BE2C (cell line): Measurements from ENCODE around the genes ZNF365 and STOX1.

GRCh38 chr10:62183269-62183908, 85.3 kb downstream of the RTKN2 start:
- RRBS, result no CpG with 5 or more reads among the region's 4 CpGs

DNA sequence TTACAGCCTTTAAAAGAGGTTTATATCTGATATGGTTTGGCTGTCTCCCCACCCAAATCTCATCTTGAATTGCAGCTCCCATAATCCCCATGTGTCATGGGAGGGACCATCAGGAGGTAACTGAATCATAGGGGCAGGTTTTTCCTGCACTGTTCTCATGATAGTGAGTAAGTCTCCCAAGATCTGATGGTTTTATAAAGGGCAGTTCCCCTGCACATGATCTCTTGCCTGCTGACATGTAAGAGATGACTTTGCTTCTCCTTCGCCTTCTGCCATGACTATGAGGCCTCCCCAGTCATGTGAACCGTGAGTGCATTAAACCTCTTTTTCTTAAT, 9.7 kb downstream of the RTKN2 start:
- RRBS, result no CpG with 5 or more reads among the region's 2 CpGs

DNA sequence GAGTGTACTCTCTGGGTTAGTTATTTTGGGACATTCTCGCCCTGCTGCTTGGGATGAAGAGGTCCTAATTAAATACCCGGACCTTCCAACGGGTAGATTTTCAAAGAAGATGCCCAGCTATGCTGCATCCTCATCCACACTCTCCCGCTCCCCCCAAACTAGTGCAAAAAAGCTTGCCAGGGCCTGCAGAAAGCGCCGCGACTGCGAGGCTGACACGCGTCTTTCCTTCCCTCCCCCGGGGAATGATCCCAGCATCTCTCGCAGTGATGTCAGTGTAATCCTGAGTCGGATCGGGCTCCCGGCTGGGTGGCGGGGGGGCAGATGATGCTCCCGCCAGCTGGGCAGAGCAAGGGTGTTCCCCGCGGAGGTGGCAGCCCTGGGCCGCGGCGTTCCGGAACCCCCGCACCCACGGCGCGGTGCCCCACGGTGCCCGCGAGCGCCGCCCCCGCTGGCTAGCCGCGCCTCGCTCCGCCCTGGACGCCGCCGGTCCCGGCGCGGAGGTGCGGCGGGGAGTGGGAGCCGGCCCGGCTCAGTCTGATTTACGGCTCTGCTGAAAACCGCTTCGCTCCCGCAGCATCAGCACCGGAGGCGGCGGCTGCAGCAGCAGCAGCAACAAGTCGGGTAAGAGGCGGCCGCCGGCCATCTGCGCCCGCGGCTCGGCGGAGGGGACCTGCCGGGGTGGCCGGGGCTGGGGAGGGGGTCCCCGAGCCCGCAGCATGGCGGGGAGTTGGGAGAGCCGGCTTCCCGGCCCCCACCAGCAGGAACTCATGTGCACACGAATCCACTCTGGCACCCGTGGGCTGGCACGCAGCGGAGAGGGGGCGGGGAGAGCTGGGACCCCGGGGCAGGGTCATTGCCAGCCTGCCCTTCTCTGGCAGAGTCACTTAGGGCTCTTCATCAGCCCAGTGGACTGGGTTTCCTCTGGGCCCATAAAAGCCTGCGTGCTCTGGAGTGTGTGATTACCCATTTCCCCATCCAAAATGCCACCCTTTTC, at the start of gene ZNF365:
Gene ZNF365, plus strand, starts transcription at position 532 of the 994 bp plus-strand sequence.
- RRBS, result 6% methylated on average over 48 of the region's 77 CpGs

DNA sequence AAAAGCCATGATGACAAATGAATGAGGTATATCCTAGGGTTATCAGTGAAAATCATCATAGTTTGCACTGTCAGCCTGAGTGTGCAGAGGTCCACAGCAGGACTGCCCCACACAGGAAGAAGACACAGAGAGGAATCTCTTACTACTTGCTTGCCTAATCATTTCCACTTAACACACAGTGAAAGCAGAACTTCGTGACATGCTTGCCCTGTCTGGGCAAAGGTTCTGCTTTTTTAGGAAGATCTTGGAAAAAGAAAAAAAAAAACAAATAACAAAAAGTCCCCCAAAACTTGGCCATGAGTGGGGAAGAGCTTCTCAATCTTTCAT, 183.9 kb upstream of the ADO start:
- RRBS, result no CpG with 5 or more reads among the region's 1 CpG

GRCh38 chr10:62742709-62743045, 61.8 kb upstream of the ADO start:
- RRBS, result no CpG with 5 or more reads among the region's 4 CpGs

GRCh38 chr10:63164835-63165248, 31.7 kb downstream of the NRBF2 start:
- RRBS, result no CpG with 5 or more reads among the region's 3 CpGs

GRCh38 chr10:63171293-63172011, 38.3 kb downstream of the NRBF2 start:
- RRBS, result no CpG with 5 or more reads among the region's 2 CpGs

- RRBS, result no CpG with 5 or more reads among the region's 2 CpGs
Measured at GRCh38 chr10:63188968-63189690, 56.0 kb downstream of the NRBF2 start.

DNA sequence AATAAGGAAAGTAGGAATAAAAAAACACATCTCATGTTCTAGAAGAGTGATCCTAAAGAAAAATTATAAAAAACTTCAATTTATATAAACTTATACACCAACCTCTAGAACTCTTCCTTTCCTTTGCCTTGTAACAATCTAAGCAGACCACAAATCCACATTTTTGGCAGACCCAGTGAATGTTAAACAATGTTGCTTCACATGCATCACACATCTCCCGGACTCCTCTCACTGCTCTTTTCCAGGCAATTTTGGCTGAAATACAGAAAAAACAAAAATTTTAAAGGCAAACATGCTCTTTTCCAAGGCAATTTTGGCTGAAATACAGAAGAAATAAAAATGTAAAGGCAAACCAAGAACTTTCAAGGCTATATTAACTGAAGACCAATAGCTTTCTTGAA, 64.2 kb downstream of the NRBF2 start:
- RRBS, result no CpG with 5 or more reads among the region's 1 CpG

GRCh38 chr10:63268531-63269632, 135.8 kb downstream of the NRBF2 start:
- RRBS, result no CpG with 5 or more reads among the region's 19 CpGs

GRCh38 chr10:63466541-63467017, 802 bp upstream of the JMJD1C start:
- RRBS, result no CpG with 5 or more reads among the region's 8 CpGs

DNA sequence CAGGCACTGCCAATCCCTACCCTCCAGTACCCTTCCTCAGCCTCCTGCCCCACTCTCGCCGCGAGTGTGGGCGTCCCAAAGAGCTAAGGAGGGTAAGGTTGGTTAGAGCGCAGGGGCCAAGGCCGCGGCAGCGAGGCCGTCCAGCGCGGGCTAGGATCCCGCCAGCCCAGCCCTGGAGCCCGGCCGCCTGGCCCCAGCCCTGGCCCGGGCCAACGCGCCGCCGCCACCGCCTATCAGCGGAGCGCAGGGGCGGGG, 219 bp upstream of the REEP3 start:
- RRBS, result 2% methylated on average over 7 of the region's 23 CpGs

GRCh38 chr10:63522417-63522668, 1.1 kb downstream of the REEP3 start:
- RRBS, result no CpG with 5 or more reads among the region's 2 CpGs

- RRBS, result no CpG with 5 or more reads among the region's 4 CpGs
Measured at GRCh38 chr10:63588536-63589163, 67.4 kb downstream of the REEP3 start.

- RRBS, result no CpG with 5 or more reads among the region's 3 CpGs
Measured at GRCh38 chr10:66369069-66369453, 556.8 kb upstream of the LRRTM3 start.

- RRBS, result no CpG with 5 or more reads among the region's 17 CpGs
Measured at GRCh38 chr10:67045344-67045690, 119.5 kb downstream of the LRRTM3 start.

- RRBS, result no CpG with 5 or more reads among the region's 1 CpG
Measured at GRCh38 chr10:68005417-68006144, 69.5 kb downstream of the HERC4 start.

DNA sequence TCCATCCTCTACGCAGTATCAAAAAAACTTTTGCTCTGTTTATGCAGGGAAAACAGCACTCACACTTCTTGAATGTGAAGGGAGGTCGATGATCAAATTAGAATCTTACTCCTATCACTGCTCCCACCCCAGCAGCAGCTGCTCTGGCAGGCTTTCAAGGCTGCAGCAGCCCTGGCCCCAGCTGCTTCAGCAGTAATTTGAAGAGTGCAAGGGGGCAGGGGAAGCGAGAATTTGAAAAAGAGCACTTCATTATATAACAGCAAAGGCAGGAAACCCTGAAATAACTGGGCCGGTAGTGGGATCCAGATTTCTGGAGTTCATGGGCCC, 44.8 kb downstream of the MYPN start:
- RRBS, result no CpG with 5 or more reads among the region's 4 CpGs

GRCh38 chr10:68336911-68337532, 4.3 kb upstream of the PBLD start:
- RRBS, result no CpG with 5 or more reads among the region's 7 CpGs

- RRBS, result under 1% methylated on average over 28 of the region's 129 CpGs
Measured at GRCh38 chr10:68826978-68828046, at the start of gene STOX1. STOX1 (plus strand) TSS chr10:68827531.